IMR-90 (cell line): ENCODE data around the gene CRYBB1.

- RRBS = 31% methylated on average over 2 of the region's 7 CpGs
CAGE:
- cytosol, long polyA plus RNA = no peak
- long polyA plus RNA = no peak
- nucleus, long polyA plus RNA = no peak
These were observed 68.2 kb upstream of the CRYBB3 start for GRCh38 chr22:25131447-25131912.

DNA sequence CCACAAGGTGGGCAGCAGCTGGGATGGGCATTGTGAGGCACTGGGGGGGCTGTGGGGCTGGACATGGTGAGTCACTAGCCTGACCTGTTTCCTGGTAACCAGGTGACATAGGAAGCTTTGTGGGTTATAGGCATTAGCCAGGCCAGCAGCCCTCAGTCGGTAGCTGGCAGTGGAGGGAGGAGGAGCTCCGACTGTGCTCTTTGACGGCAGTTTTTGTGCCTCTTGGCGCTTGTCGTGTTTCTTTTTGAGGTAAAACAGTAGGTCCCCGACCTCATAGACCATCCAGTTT is 107.6 kb downstream of the CRYBB2 start:
- RRBS = no CpG with 5 or more reads among the region's 6 CpGs
CAGE:
- cytosol, long polyA plus RNA = no peak
- long polyA plus RNA = no peak
- nucleus, long polyA plus RNA = no peak

DNA sequence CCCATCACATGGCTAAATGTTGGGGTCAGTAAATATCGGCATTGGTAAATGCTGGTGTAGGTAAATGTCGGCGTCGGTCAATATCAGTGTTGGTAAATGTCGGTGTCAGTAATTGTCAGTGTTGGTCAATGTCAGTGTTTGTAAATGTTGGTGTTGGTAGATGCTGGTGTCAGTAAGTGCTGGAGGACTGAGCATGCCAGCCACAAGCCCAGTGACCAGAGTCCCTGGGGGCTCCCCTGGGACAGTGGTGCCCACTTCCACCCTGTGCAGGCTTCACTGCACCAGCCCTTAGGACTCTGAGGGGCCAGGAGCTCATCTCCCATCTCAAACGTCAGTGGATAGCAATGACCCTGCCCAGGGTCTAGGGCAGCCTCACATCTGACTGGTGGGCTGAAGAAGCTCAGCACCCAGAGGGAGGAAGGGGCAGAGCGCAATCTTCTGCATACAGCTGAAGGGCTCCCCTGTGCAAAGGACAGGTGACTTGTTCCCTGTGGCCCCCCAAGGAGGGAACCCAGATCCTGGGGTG is 138.1 kb downstream of the CRYBB2 start:
- RRBS = no CpG with 5 or more reads among the region's 7 CpGs
CAGE:
- cytosol, long polyA plus RNA = no peak
- long polyA plus RNA = no peak
- nucleus, long polyA plus RNA = no peak

- RRBS = 2% methylated on average over 40 of the region's 91 CpGs
CAGE:
- cytosol, long polyA plus RNA = no peak
- long polyA plus RNA = no peak
- nucleus, long polyA plus RNA = no peak
These were observed 159.2 kb upstream of the GRK3 start for GRCh38 chr22:25405083-25405831.

DNA sequence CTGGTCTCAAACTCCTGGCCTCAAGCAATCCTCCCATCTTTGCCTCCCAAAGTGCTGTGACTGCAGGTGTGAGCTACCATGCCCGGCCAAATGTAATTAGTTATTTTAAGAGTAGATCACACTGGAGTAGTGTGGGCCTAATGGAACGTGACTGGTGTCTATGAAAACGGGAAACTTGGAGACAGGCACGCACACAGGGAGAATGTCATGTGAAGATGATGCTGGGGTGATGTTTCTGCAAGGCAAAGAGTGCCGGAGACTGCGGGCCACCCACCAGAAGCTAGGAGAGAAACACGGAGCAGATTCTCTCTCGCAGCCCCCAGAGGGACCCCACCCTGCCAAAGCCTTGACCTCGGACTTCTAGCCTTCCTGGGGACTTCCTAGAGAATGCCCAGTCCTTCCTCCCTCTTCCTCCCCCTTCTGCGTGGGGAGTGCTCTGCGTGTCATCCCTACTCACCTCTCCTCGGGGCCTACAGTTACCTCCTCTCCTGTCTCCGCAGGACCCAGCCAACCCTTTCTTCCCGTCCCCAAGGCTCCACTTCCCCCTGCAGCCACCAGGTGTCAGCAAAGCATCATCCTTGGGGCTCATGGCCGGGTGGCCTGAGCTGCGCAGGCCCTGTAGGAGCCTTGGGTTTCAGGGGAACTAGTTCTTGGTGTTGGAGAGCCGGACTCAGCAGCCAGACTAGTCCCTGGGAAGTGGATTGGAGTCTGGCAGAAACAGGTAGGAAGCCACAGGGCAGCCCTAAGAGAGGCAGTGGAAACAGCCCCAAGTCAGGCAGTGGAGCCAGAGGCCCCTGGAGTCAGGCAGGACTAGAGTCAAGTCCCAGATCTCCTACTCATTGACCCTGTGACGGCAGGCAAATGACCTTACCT is 102.1 kb upstream of the GRK3 start:
- RRBS = 16% methylated on average over 3 of the region's 18 CpGs
CAGE:
- cytosol, long polyA plus RNA = no peak
- long polyA plus RNA = no peak
- nucleus, long polyA plus RNA = no peak

DNA sequence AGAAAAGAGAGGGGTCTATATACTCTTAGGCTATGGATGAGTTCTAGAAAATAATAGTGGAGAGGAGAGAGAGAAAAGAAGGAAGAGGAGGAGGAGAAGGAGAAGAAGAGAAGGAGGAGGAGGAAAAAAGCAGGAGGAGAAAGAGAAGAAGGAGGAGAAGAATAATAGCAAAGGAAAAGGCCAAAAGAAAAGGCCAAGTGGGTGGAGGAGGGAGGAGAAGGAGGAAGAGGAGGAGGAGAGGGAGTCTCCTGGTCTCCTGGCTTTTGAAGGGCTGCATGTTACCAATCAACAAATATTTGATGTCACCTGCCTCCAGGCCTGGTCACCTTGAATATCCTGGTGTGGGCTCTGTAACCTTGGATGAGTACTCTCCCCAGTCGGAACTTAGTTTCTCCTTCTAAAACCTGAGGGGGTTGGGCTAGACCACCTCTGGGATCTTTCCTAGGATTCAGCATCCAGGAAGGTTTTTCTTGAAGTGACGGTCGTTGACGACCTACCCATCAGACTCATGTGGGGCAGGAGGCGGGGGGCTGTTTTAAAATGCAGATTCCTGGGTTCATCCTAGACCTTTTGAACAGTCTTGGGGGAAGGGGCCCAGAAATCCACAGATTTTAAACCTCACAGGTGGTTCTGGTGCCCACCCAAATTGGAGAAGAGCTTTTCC is 1.5 kb downstream of the MYO18B start:
- RRBS = no CpG with 5 or more reads among the region's 5 CpGs
CAGE:
- cytosol, long polyA plus RNA = no peak
- long polyA plus RNA = no peak
- nucleus, long polyA plus RNA = no peak

DNA sequence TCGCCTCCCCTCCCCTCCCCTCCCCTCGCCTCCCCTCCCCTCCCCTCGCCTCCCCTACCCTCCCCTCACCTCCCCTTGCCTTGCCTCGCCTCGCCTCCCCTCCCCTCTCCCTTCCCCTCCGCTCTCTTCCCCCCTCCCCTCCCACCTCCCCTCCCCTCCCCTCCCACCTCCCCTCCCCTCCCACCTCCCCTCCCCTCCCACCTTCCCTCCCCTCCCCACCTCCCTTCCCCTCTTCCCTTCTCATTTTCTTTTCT is 203.8 kb downstream of the MYO18B start:
- RRBS = no CpG with 5 or more reads among the region's 6 CpGs
CAGE:
- cytosol, long polyA plus RNA = no peak
- long polyA plus RNA = no peak
- nucleus, long polyA plus RNA = no peak

DNA sequence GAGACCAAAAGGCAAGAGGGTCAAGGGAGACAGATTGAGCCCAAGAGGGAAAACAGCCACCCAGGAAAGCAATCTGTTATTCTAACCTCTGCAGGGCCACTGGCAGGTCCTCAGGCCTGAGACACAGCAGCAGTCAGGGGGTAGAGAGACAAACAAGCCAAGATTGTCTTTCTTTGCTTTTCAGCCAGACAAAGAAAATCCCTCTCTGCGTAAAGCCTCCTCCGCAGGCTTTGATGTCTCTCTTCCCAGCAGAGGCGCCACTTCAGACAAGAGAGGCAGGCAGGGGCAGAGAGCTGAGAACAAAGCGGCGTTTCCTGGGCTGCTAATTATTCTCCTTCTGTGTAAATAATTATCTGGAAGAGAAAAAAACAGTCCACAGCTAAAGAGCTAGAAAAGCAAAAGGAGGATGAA is 102.8 kb upstream of the SEZ6L start:
- RRBS = no CpG with 5 or more reads among the region's 5 CpGs
CAGE:
- cytosol, long polyA plus RNA = no peak
- long polyA plus RNA = no peak
- nucleus, long polyA plus RNA = no peak

- RRBS = no CpG with 5 or more reads among the region's 11 CpGs
CAGE:
- cytosol, long polyA plus RNA = no peak
- long polyA plus RNA = no peak
- nucleus, long polyA plus RNA = no peak
These were observed 19.4 kb downstream of the HPS4 start for GRCh38 chr22:26464156-26464694.

- RRBS = no CpG with 5 or more reads among the region's 13 CpGs
CAGE:
- cytosol, long polyA plus RNA = no peak
- long polyA plus RNA = no peak
- nucleus, long polyA plus RNA = no peak
These were observed 670 bp downstream of the SRRD start for GRCh38 chr22:26484213-26484880.

GRCh38 chr22:26529334-26530328 is 17.4 kb upstream of the TFIP11 start:
- RRBS = no CpG with 5 or more reads among the region's 10 CpGs
CAGE:
- cytosol, long polyA plus RNA = no peak
- long polyA plus RNA = no peak
- nucleus, long polyA plus RNA = no peak

DNA sequence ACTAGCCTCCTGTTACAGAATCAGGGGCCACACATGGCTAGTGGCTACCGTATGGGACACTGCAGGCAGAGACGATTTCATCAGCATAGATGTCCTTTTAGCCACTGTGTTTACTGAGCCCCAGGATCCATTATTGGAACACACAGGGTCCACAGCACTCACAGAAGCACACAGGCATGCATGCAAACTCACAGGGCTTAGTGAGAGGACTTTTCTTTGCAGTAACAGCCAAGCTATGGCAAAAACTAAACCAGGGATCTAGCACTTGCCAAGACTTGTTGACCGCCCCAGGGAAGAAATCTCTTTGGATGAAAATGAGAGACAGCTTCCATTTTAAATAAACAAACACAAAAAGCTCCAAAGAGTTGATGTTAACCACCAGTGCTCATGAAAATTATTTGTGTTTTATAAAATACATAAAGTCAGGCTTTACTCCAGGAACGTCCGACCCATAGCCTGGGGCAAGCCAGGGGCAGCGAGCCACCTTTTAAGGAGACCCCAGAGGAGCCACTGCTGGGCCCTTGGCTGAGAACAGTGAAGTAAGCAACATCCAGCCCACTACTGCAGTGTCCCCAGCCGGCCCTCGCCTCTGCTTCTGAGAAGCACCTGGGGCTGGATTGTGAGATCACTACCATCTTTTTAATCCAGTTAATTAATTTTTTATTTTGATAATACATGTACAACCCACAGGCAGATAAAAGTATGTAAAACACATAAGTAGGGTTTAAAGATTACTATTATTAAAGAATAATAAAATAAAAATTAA is 22.0 kb upstream of the TFIP11 start:
- RRBS = no CpG with 5 or more reads among the region's 8 CpGs
CAGE:
- cytosol, long polyA plus RNA = no peak
- long polyA plus RNA = no peak
- nucleus, long polyA plus RNA = no peak

GRCh38 chr22:26561617-26562152 is 28.2 kb downstream of the TPST2 start:
- RRBS = 93% methylated on average over 3 of the region's 8 CpGs
CAGE:
- cytosol, long polyA plus RNA = no peak
- long polyA plus RNA = no peak
- nucleus, long polyA plus RNA = no peak

DNA sequence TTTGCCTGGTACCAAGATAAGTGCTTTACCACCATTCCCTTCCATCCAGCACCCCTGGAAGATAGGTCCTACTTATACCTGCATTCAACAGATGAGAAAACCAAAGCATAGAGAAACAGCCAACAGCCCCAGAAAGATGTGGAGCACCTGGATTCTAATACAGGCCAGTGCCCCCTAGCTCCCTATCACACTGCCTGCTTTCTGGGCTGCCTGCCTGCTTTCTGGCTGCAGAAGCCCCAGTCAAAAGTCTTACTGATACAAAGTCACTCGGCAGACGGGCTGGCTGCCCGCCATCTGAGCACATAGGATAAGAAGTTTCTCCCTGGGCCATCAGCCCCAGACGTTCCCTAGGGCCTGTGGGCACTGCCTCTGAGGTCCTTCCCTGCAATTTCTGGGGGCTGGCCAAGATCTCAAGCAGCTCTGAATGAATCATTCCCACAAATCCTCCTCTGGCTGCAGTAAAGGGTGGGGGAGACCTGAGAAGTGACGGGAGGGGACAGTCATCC is 4.9 kb downstream of the TPST2 start:
- RRBS = no CpG with 5 or more reads among the region's 5 CpGs
CAGE:
- cytosol, long polyA plus RNA = no peak
- long polyA plus RNA = no peak
- nucleus, long polyA plus RNA = no peak

DNA sequence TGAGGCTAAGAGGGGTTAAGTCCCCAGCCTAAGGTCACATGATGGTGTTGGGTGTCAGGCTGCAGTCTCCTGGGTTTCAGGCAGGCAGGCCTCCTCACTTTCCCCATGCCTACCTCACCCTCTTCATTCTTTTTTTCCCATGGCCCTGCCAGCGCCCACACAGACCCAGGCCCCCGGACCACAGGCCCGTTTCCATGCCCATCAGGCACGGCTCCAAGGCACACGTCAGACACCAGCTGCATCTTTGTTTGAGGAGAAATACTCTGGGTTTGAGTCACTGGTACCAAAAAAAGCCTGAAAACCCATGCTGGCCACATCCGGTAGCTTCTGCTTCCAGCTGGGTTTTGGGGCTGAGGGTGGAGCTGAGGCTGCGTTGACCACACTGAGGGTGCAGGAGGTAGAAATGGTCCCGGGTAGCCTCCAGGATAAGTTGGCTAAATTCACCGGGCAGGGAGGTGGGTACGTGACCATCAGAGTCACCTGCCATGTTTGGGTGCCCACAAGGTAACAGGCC is 7.6 kb downstream of the CRYBB1 start:
- RRBS = 22% methylated on average over 2 of the region's 10 CpGs
CAGE:
- cytosol, long polyA plus RNA = no peak
- long polyA plus RNA = no peak
- nucleus, long polyA plus RNA = no peak

GRCh38 chr22:26617688-26618257 is at the start of gene CRYBB1:
TSS of gene CRYBB1 (minus strand) at chr22:26618027.
- RRBS = no CpG with 5 or more reads among the region's 4 CpGs
CAGE:
- cytosol, long polyA plus RNA = no peak
- long polyA plus RNA = no peak
- nucleus, long polyA plus RNA = no peak

DNA sequence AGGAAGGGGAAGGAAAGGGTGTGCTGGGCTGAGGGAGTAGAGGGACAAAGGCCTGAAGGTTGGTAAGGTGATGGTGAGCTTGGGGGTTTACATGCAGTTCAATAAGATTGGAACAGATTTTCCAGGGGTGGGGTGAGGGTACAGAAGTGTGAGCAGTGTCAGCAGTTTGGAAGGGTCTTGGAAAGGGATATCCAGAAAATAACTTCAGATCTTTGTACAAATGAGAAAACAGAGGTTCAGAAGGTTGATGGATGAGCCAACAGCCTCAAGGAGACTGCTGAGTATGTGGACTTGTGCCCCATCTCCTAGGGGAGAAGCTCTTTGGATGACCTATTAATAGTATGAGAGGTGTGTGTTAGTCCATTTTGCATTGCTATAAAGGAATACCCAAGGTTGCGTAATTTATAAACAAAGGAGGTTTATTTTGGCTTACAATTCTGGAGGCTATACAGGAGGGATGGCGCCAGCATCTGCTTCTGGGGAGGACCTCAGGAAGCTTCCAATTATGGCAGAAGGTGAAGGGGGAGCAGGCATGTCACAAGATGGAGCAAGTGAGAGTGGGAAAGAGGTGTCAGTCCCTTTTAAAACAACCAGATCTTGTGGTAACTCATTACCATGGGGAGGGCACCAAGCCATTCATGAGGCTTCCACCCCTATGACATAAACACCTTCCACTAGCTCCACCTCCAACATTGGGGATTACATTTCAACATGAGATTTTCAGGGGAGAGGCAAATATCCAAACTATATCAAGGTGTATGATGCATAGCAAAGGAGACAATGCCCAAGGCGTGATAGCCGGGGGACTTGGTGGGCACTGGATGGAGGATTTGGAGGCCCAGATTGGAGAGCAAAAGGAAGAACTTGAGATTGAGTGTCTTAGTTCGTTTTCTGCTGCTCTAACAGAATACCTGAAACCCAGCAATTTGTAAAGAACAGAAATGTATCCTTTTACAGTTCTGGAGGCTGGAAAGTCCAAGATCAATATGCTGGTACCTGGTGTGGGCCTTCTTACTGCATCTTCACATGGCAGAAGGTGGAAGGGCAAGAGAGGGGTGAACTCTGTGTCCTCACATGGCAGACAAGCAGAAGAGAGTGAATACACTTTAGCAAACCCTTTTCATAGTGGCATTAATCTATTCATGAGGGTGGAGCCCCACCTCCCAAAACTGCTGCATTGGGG is 105.5 kb downstream of the CRYBA4 start:
- RRBS = no CpG with 5 or more reads among the region's 5 CpGs
CAGE:
- cytosol, long polyA plus RNA = no peak
- long polyA plus RNA = no peak
- nucleus, long polyA plus RNA = no peak

- RRBS = 5% methylated on average over 2 of the region's 16 CpGs
CAGE:
- cytosol, long polyA plus RNA = no peak
- long polyA plus RNA = no peak
- nucleus, long polyA plus RNA = no peak
These were observed 281.7 kb downstream of the CRYBA4 start for GRCh38 chr22:26903480-26903876.

DNA sequence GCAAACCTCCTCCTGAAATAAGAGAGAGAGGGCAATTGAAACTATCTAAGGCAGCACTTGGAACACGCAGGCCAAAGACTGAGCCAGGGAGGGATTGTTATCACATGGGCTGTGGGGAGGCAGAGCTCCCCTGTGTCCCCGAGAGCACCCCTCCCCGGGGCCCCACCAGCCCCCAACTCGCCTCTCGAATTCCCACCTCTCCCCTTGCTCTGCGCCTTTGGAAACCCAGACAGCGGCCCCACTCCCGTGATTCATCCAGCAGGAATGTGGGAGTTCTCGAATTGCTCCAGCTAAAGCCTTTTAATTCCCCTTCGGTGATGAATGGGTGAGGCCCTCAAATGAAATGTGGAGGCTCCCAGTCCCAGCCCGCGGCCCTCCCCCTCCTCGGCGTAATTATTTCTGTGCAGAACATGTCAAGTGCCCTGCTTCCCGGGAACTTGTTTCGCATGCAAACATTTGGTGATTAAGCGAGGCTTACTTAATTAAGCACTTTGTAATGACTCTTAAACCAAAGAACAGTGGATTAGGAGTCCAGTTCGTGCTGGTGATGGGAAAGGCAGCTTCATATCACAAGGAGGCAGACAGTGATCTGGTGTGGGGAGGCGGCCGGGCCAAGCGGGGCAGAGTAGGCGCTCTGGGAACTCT is 581.0 kb downstream of the CRYBA4 start:
- RRBS = no CpG with 5 or more reads among the region's 22 CpGs
CAGE:
- cytosol, long polyA plus RNA = no peak
- long polyA plus RNA = no peak
- nucleus, long polyA plus RNA = no peak

DNA sequence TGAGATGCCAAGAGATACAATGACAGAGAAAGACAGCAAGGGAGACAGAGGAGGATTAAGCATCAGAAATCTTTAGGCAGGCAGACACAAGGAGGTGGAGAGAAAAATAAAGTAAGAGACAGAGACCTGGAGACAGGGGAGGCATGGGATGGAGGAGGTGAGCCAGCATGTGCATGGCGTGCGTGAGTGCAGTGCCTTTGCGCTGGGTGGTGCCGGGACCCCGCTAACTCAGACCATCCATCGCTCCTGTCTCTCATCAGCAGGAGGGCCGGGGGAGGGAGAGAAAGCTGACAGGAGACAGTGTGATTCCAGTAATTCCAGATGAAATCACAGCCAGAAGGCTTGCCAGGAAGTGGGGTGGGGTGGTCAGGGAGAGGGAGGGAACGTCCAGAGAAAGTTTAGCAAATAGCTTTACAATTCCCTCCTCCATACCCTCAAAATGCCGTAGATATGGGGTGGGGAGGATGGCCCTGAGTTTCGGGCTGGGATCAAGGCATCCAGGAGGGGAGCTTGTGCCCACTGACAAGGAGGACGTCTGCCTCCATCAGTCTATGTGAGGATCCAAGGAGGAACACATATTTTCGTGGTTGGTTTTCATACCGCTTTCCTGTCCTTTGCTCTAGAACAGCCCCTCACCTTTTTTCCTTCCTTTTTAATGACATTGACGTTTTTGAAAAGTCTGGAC is 577.0 kb downstream of the MN1 start:
- RRBS = 13% methylated on average over 4 of the region's 14 CpGs
CAGE:
- cytosol, long polyA plus RNA = no peak
- long polyA plus RNA = no peak
- nucleus, long polyA plus RNA = no peak